PFSK-1 (cell line): ENCODE results near the genes HFE and H2AC6.

DNA sequence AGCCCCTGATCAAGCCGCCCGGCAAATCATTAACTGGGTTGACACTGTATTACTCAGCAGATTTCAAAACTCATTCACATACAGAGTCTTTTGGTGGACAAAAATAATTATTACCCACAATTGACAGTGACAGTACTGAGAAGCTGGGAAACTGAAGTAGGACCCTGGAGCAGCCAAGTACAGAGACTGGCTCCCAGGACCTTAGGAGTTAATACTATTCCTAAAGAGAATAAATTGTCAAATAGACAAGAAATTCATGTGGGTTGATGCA is 9.8 kb upstream of the H1-2 start:
- RRBS, result no CpG with 5 or more reads among the region's 2 CpGs

GRCh38 chr6:26087015-26088301 is at the start of gene HFE:
HFE (plus strand) TSS chr6:26087429.
- RRBS, result no CpG with 5 or more reads among the region's 45 CpGs

- RRBS, result no CpG with 5 or more reads among the region's 7 CpGs
These were observed 4.7 kb downstream of the H2BC4 start for GRCh38 chr6:26118991-26119480.

GRCh38 chr6:26124025-26125141 is at the start of gene H2AC6:
H2AC6 (plus strand) TSS chr6:26124172.
- RRBS, result under 1% methylated on average over 13 of the region's 55 CpGs

DNA sequence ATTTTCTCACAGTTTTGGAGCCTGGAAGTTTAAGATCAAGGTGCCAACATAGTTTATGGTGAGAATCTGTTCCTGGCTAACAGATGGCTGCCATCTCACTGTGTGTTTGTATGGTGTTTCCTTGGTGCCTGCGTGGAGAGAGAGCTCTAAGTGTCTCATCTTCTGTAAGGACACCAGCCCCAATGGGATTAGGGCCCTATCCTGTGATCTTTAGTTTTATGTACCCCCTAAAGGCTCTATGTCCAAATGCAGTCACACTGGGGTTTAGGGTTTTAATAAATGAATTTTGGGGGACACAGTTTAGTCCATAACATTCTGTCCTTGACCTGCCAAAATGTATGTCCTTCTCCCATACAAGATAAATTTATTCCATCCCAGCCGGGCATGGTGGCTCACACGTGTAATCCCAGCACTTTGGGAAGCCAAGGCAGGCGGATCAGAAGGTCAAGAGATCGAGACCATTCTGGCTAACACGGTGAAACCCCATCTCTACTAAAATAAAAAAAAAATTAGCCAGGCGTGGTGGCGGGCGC is 6.1 kb downstream of the H2AC6 start:
- RRBS, result no CpG with 5 or more reads among the region's 9 CpGs

- RRBS, result no CpG with 5 or more reads among the region's 11 CpGs
These were observed 1.6 kb downstream of the H4C5 start for GRCh38 chr6:26205899-26206617.

GRCh38 chr6:26215031-26215201 is 1.6 kb downstream of the H2BC8 start:
- RRBS, result no CpG with 5 or more reads among the region's 4 CpGs

- RRBS, result no CpG with 5 or more reads among the region's 35 CpGs
These were observed 517 bp upstream of the H2BC10 start for GRCh38 chr6:26272049-26272779.

GRCh38 chr6:26295721-26296600 is 10.6 kb upstream of the H4C8 start:
- RRBS, result no CpG with 5 or more reads among the region's 11 CpGs

DNA sequence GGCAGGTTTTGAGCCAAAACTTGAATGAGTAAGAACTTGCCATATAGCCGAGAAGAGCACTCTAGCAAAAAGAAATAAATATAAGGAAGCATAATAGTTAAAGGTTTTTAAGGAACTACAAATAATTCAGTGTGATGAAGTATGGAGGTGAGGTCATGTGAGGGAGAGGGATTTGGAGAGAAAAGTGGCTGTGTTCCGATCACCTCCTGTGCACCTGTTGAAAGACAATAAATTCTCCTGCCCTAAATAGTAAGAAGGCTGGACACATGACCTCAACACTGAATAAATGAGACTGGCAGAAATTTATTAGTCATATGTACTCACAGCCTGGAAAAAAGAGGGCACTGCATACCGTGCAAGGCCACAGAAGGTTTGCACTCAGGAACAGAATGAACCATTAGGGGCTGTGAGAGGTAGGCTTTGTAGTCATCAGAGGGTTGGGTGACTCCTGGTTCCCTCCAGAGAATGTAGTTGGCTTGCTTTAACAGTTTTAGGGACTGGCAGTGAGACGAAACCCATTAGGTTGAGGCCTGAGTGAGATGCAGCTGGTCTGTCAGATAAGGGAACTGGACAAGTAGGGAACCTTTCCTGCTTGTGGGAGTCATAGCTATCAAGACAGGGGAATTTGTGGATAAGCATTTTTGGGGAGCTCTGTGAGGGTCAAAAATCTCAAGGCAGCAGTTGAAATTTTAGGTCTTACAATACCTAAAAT is 11.5 kb upstream of the H4C8 start:
- RRBS, result no CpG with 5 or more reads among the region's 4 CpGs

DNA sequence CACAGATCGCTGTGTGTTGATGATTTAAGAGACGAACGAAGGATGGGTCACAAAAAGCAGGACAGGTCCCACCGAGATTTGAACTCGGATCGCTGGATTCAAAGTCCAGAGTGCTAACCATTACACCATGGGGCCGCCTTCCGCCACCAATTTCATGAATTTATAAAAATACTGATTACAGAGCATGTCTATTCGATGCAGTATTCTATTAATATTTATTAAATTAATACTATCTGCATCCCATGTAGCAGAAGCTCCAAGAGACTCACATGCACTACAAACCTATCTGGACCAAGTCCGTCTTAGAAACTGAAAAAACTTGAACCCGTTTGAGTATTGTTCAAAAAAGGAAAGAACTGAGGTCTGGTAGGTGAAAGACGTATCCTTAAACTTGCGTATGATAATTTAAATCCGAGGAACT is 25.8 kb upstream of the H4C8 start:
- RRBS, result no CpG with 5 or more reads among the region's 14 CpGs

DNA sequence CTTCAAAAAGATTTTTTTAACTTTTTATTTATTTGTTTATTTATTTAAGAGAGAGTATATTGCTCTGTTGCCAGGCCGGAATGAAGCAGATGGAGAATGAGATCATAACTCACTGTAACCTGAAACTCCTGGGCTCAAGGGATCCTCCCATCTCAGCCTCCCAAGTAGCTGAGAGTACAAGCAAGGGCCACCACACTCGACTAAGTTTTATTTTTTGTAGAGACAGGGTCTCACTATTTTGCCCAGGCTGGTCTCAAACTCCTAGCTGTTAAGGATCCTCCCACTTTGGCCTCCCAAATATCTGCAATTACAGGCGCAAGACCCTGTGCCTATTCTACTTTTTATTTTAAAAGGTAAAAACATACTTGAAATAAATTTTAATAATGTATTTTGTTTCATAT is 1.2 kb downstream of the BTN2A2 start:
- RRBS, result no CpG with 5 or more reads among the region's 3 CpGs

- RRBS, result under 1% methylated on average over 6 of the region's 35 CpGs
These were observed 19.1 kb upstream of the BTN3A3 start for GRCh38 chr6:26420780-26422025.

GRCh38 chr6:26422819-26423515 is 17.3 kb upstream of the BTN3A3 start:
- RRBS, result no CpG with 5 or more reads among the region's 13 CpGs

GRCh38 chr6:26439652-26439971 is 692 bp upstream of the BTN3A3 start:
- RRBS, result no CpG with 5 or more reads among the region's 2 CpGs

DNA sequence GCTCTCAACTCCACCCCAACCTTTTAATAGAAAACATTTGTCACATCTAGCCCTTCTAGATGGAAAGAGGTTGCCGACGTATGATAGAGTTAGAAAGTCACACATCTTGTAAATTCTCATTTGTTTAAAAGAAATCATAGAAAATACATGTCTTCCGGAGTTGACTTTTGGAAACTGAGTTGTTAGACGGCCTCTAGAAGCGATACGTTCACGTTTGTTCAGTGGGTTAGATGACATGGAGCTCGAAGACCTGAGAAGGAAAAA is 15.7 kb upstream of the HMGN4 start:
- RRBS, result no CpG with 5 or more reads among the region's 8 CpGs

DNA sequence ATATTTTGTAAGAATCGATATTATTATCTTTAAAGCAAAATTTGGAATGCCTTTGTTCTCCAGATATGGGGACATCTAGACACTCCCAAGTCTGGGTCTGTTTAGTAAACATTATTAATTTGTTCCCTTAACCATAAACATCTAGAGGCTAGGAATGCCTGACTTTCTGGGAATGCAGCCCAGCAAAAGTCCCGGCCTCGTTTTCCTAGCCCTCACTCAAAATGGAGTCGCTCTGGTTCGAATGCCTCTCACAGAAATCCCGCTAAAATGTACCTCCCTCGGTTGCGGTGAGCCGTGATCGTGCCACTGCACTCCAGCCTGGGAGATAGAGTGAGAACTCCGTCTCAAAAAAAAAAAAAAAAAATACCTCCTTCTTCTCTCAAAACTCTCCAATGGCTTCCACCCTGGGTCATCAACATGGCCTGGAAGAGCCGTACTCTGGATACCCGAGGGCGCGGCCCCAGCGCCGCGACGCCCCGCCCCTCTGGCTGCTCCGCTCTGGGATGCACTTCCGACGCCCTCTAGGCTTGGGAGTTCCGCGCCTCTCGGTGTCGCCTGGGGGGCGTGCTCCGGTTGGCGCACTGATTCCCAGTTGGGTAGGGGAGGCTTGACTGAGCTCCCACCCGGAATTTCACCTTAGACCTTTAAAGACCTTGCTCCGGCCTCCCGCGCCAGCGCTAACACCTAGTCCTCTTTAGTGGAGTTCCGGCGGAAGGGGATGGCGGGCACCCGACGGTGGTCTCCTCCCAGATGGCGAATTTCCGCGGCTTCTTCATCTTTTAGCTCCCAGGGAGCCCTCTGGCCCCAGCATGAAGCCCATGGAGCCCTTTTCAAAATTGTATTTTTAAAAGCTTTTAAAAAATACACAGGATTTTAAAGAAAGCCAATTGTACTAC is 12.2 kb downstream of the HMGN4 start:
- RRBS, result 56% methylated on average over 5 of the region's 43 CpGs

GRCh38 chr6:26553341-26553682 is 15.1 kb downstream of the HMGN4 start:
- RRBS, result no CpG with 5 or more reads among the region's 12 CpGs

DNA sequence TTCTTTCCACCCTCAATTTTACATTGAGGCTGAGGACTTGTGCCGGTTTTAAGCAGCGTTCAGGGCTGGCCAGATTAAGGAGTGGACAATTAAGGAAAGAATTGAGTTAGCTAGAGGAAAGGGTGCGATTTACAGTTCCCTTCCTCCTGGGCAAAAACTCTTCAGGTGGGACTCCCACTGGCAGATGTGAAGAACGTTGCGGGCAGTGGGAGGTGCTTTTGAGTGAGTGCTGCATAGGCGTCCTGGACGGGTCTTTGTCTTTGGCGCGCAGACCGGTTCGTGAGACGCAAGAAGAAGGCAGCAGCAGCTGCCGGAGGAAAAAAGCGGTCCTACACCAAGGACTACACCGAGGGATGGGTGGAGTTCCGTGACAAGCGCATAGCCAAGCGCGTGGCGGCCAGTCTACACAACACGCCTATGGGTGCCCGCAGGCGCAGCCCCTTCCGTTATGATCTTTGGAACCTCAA is 923 bp downstream of the ABT1 start:
- RRBS, result 44% methylated on average over 3 of the region's 24 CpGs

- RRBS, result 54% methylated on average over 12 of the region's 67 CpGs
These were observed 17.1 kb downstream of the ABT1 start for GRCh38 chr6:26613594-26614605.